H4 (cell line): ENCODE data around the genes SRSF1 and LPO.

DNA sequence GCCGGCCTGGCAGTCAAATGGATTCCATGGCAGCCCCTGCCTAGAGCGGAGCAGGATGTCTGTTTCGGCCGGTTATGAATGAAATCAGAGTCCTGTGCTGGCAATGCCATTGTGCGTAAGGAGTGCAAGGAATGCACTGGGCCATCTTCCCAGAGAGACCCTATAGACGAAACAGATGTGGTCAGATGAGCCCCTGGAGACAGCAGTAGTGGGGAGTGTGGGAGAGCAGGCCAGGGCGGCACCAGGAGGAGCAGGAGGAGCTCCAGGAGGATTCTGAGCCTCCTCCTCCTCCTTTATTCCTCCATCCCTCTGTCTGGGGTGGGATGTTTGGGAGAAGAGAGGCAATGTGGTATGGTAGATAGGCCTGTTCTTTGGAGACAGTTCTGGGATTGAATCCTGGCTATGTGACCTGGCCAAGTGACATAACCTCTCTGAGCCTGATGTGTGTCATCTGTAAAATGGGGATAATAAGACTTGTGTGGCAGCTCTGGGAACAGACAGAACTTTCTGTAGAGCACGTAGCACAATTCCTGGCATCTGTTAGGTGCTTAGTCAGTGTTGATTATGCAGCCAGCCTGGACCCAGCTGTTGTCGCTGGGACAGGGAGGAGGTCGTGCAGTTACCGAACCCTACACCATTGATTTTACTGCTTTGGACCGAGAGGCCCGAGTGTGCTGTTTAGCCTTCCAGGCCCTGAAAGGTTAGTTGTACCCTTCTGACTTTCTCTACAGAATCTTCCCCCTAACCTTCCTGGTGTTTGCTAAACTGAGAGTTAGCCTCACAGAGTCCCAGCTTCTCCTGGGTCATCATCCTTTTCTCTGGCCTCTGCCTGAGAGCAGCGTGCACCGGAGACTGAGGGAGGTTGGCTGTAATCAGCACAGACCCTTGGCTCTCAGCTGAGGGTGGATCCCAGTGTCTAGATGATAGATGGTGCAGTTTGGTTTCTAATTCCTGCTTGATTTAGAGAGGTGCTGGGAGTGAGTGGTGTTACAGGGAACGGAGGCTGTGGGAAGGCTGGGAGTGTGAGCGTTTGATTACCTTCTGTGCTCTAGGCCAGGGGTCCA lies 31.7 kb downstream of the MSI2 start:
- RAMPAGE, long total RNA: no peak

DNA sequence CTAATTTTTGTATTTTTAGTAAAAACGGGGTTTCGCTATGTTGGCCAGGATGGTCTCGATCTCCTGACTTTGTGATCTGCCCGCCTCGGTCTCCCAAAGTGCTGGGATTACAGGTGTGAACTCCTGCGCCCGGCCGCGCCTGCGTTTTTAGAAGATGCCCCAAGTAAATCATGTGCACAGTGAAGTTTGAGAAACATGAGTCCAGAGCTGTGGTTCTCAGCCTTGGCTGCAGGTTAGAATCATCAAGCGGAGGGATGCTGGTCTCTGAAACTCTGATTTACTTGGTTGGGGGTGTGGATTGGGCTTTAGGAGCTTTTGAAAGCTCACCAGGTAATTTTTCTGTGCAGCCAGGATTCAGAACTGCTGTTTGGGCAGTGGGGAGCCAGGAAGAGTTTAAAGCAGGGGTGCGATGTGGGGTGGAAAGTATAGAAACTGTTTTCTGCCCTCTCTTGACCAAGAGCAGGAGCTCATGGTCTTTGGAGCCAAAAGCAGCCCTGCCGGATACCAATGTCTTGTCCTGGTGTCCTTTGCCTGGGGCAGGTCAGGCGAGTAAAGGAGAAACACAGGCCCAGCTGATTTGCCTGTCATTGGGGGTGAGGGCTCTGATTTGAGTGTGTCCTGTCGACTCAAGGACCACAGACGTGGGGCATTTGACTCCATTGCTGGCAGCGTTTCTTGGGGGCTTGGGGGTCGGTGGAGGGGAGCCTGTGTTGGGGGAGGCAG lies 58.6 kb downstream of the MSI2 start:
- RAMPAGE, long total RNA: no peak

GRCh38 chr17:57544262-57544940 lies 200.7 kb downstream of the CCDC182 start:
- RAMPAGE, long total RNA: no peak

GRCh38 chr17:57550551-57550955 lies 194.5 kb downstream of the CCDC182 start:
- RAMPAGE, long total RNA: no peak

DNA sequence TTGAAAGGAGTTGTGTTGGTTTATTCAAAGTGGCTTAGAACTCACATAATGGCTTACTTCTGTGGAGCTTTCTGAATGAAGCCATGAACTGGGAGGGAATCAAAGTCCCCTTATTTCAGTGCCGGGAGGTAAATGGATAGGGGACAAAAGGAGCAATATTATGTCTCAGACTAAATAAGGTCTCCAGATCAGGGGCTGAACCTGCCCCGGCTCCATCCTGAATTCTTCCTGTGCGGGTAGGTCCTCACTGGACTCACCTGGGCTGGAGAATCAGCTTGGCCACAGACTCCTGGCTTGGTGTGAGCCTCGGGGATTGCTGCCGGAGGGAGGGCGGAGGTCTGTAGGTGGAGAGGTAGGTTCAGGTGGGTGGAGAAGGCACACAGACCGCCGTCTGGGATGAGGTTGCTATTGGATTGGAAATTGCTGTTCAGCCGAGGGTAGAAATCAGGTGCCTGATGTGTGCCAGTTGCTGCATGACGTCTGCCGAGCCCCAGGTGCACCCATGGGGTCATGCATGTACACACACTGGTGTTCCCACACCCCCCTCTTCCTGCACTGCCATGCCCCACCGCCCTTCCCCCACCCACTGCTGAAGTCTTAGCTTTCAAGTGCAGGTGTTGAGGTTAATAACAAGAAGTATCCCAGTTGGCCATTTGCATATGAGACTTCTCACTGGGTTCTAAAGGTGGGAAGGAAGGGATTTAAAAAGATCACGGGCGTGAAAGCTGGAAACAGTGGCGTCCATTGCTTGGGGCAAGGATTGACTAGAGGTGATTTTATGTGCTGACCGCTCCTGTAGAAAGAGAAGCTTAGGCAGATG lies 193.8 kb downstream of the CCDC182 start:
- RAMPAGE, long total RNA: no peak

DNA sequence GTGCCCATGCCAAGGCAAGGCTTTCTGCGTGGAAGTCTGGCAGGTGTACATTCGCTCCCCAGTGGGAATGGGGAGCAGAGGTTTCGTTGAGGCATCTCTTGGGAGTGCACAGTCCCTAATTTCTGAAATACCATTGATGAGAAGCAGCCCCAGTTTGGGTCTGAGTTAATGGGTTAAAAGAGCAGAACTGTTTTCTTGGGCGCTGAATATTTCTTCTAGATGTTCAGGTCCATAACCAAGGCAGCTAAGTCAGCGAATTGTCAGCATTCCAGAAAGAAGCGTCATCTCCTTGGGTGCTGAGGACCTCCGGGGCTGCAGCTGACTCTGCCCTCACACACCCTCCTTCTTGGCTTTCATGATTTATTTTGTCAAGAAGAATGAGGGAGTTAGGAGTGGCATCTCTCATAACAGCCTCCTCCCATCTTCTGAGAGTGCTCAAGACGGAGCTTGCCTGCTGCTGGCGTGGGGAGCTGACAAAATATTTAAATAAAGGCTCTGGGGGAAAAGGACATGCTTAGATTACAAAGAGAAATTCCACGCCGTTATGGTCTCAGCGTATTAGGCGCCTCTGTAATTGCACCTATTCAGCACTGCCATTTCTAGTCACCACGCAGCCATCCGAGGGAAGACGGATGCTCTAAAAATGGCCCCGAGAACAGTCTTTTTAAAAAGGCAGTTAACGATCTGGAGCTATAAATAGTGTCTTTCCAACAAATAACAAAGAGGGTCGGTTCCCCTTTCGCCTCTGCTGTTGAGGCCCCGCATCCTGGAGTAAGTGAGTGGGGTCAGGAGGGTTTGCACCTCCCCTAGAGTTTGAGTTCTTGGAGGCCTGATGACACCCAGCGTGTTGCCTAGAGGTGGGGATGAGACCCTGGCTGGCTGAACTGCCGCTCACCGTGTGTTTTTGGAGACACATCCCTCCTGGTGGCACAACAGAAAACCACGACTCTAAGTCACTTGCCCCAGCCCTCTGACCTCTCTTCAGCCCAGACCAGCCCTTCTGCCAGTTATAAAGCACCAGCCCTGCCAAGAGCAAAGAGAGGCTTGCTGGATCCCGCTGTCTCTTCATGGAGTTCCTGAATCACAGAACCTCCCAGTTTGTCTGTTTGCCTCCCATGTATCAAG lies 187.1 kb downstream of the CCDC182 start:
- RAMPAGE, long total RNA: no peak

DNA sequence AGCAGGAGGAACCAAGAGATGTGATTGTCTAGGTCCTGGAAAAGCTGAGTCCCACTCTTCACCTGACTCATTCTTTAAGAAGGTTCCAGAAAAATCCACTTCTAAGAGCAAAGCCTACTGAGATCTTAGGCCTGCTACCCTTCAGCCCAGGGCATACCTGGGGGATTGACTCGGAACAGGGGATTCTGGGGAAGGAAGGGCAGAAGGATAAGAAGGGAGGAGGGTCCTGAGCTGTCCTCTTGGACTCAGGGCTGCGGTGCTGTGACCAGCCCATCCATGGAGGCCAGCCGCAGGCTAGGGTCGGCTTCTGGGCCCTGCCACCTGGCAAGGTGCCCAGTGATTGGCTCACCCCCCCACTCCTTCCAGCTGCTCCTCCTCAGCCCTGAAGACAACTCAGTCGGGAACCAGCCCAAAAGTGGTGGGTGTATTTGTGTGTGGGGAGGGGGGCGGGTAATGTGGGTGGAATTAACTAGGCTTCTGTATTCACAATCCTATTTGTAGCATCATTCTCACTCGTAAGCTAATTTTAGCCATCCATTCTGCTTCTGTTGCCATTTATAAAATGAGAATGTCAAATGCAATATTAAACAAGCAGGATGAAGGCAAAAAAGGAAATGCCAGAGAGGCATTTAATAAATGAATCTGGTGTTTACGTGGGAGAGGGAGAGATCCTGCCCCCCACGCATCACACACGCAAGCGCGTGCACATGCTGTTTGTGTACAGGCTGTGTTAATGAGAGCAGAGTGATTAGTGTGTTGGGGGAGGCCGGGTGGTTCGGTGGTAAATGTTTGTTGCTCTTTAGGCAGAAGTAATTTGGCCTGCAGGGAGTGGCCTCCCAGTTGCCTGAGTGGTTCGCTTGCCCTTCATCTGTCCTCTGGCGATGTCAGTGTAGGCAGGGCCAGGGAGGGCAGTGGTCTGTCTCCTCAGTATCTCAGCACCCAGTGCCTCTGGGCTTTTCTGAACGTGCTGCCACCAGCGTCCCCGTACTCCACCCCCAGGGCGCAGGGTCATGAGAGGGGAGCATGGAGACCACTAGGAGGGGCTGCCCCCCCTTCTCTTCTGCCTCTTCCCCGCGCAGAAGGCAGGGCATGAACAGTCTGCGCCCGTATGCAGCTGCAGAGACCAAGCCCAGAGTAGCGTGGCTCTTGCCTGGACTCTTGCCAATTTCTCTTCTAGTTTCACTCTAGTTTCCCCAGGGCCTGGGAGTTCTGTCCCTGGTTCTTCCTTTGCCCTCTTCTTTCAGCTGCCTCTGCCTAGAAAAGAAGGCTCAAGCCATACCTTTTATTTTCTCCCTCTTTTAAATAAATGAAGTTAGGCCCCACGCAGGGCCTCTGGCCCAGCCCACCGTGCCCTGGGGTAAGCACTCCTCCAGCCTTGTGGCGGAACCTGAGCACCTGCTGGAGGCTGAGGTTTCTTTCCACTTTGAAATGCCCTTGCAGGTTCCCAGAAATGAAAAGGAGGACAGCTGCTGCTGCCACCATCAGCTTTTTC lies 140.0 kb downstream of the CCDC182 start:
- RAMPAGE, long total RNA: no peak

GRCh38 chr17:57783052-57783824 lies 38.1 kb upstream of the CCDC182 start:
- RAMPAGE, long total RNA: no peak

GRCh38 chr17:57833077-57833684 lies 16.7 kb downstream of the MRPS23 start:
- RAMPAGE, long total RNA: no peak

- RAMPAGE, long total RNA: no peak
These were observed 1.1 kb upstream of the MRPS23 start for GRCh38 chr17:57851014-57851335.

GRCh38 chr17:57862855-57863357 lies 13.1 kb upstream of the MRPS23 start:
- RAMPAGE, long total RNA: no peak

DNA sequence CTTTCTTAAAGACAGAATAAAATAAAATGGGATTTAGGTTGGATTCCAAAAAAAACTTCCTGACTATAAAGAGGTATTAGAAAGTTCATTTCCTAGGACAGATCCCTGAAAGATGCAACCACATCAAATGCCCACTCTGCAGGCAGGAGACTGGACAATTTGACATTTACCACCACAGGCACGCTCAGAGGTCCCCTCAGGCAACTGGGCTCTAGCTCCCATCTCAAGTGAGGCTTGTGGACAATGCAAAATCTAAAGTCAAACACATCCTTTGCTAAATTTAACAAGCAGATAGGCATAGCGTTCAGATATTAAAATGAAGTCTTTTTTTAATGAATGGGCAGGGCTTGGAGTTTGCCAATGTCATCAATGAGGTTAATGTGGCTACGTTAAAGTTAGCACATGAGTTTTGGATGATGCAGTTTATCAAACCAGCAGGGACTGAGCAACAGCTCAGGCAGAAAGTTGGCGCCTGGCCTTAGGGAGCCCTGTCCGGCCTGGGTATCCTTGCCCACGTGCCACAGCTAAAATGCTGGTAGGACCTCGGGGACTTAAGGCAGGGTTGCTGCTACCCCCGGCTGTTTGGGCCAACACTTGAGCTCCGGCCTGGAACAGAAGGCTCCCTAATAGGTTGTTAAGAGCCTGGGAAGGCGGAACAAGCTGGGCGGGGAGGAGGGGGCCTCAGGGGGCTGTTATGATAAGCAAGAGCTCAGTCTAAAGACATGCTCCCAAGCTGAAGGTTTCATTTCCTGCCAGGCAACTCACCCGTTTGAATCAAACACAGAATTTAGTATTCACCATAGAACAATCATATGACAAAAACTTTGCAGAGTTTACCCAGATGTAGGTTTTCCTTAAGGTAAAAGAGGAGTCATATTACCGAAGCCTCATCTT lies 39.8 kb downstream of the CUEDC1 start:
- RAMPAGE, long total RNA: no peak

DNA sequence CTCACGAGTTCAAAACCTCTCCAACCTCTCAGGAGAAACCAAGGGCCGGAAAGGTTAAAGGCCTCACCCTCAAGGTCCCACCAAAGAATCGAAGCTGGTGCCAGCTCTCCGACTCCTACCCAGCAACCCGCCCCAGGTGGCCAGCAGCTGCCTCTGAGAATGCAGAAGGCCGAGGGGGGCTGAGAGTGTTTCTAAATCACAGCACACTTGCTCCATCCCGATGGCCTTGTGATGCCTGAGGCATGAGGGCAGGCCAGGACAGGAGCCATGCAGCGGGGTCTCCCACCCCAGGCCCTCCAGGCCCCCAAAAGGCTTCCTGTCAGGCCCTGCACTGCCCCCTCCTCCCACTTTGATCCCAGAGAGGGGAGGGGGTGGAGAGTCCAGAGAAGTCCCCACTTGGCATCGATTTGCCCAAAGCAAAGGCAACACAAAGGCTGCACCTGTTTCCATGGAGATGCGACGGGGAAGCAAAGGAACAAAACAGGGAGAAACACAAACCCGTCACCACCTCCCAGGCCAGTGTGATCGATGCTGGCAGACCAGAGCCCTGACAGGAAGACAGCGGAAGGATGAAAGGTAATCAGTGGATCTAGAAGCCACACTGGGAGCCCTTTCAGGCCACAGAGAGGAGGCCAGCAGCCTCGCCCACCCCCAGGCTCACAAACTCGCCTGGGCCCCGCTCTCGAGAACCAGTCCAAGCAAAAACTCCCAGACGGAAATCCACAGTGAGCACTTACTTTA lies 39.0 kb downstream of the CUEDC1 start:
- RAMPAGE, long total RNA: no peak

- RAMPAGE, long total RNA: no peak
These were observed 38.1 kb downstream of the CUEDC1 start for GRCh38 chr17:57916963-57917687.

DNA sequence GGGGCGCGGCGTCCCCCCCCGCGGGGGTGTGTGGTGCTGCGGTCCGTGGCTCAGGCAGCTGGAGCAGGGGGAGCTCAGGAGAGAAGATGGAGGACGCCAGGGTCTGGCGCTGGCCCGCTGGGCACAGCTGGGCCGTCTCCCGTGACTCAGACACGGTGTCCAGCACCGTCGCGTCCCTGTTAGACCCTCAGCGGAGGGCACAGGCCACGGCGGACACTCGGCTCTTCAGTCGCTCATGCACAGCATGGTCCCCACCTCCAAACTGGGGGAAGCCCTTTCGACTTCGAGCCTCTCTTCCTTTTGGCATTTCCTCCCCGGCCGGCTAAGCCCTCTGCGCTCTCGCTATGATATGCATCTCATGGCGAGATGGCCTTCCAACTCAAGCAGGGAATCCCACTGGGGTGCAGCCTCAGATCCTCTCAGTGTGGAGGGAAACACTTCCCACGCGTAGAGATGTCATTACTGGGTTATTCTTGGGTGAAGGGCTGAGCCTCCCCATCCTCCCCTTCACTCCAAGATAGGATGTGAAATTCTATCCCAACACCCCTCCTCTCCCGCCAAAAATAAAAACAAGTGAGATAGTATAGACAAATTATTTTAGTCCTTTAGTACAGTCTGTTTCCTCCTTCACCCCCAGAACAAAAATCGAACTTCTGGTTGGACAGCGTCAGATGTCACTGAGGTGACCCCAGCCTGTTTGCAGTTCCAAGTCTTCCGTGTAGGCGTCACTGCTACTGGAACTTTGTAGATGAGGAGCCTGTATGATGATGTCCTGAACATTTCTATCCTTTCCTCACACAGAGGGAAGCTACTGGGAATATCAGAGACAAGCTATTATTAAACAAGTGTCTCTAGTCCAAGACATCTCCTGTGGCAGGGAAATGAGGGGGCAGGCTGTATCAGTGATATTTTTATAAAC lies 664 bp upstream of the VEZF1 start:
- RAMPAGE, long total RNA: no peak

- RAMPAGE, long total RNA: no peak
These were observed 7.3 kb downstream of the SRSF1 start for GRCh38 chr17:57999314-58000521.

- RAMPAGE, long total RNA: no peak
These were observed 5.5 kb downstream of the SRSF1 start for GRCh38 chr17:58001357-58002208.

DNA sequence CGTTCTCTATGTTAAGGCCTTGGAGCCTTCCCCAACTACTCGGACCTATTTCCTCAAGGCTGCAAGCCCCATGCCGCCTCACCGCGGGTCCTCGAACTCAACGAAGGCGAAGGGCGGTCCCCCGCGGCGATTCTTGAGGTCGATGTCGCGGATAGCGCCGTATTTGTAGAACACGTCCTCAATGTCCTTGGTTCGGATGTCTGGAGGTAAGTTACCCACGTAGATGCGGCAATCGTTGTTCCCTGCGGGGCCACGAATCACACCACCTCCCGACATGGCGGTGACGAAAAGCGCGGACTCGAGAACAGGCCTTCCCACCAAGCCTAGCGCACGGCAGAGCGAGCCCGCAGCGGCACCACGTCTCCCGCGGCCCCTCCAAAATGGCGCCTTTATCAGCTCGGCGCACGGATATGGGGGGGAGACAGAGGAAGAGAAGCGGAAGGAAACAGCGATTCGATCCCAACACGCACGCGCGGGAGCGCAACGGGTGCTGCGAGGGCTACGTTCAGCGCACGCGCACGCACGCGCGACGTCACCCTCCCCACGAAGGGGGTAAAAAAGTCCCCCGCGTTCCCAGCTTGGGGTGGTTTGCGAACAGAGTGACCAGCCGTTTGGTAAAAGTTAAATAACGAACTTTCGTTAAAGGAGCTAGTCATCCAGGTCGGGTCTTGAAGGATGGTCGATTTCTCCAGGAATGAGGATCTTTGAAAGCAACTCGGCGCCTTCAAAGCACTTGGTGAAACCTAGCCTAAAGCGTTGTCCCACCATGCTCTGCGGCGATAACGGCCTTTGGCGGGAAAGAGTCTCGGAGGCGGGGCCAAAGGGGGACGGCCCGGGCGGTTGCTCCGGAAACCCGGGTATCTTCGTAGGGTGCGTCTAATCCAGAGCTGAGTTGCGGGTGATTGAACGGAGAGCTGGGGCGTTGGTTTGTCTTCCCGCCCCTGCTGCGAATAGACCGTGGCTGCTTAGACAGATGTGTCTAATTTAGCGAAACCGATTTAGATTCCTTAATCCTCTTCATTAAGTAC lies at the start of gene SRSF1:
Gene SRSF1, minus strand, starts transcription at position 385 of the 1,028 bp plus-strand sequence.
- RAMPAGE, long total RNA: start-site peak on the minus strand centred at position 382 of the sequence, 36 bp wide, 573 reads

DNA sequence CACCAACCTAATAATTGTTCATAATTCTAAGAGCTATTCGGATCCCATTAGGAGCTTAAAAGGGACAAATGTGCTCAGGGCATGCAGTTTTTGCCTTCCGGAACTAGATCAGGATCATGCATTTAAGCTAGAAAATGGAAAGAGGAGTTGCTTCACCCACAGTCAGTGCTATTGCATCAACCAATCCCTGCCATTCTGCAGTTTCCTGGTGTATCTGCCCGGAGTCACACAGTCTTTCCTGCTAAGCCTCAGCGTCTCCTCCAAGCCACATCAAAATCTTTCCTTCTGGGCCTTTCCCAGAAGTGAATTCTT lies at the start of gene LPO:
Gene LPO, plus strand, starts transcription at position 234 of the 312 bp plus-strand sequence.
- RAMPAGE, long total RNA: no peak

DNA sequence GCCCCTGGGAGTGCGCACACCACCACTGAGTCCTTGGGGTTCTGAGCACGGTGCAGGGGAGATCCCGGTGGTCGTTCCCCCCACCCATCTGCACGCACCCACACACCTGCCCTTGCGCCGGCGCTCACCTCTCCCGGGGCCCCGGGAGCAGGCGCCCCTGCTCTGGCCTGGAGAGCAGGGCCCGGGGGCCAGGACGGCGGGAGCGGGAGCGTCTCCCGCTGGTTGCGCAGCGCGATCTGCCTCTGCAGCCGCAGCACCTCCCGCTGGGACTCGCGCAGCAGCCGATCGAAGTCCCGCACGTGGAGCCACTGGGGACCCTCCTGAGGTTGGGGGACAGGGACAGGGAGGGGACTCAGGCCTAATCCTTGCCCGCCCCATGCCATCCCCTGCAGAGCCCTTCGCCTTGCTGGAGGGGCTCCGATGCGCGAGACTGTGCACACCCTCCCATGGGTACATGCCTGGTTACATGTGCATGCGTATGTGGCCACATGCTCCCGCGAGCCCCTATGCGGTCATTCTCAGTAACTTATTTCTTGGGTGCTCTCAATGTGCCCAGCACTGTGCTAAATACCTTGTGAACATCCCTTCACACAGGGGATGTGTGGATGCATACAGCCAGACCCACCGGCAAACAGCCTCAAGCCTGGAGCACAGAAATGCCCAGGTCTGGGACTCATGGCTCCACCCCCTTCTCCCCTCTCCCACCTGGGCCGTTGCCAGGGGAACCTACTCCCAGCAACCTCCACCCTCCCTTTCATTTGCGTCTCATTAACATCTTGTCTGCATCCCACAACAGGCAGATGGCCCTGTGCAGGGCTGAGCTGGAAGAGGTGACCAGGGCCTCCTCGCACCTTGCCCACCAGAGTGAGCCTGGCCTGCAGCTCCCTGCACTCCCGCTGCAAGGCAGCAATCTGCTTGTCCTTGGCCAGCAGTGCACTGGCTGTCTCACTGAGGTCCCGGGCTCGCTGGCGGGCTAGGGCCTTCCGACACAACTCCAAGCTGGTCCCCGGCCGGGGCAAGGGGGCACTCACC lies 3.6 kb downstream of the TSPOAP1 start:
- RAMPAGE, long total RNA: no peak